ENCODE measurements around a stretch of chr5.

DNA sequence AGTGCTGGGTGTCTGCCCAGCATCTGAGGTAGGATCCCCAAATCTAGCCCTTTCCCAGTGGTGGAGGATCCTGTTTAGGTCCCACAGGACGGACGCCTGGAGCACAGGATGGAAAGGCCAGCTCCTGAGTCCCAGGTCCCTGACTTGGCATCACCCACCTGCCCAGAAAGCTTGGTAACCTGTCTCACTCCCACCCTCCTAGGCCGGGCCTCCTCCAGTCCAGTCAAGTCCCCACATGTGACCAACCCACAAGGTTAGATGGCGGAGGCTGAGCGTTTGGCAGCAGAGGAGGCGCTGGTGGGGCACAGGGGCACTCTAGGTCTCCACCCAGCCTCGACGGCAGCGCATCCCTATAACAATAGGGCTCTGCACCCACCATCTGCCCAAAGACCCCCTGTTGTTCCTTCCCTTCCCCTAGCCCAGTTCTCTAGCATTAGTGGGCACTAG, 28.2 kb downstream of the GFPT2 start:
- PRO-cap, 2 experiments = no peak in any of the 2 experiments

- PRO-cap, 2 experiments = peak in 1 of 2 experiments; most common plus-strand start chr5:180805451 (in 1); most common minus-strand start chr5:180805317 (in 1)
These were observed 2.6 kb upstream of the MGAT1 start for GRCh38 chr5:180805148-180805643.

- PRO-cap, 2 experiments = no peak in any of the 2 experiments
These were observed 3.9 kb upstream of the MGAT1 start for GRCh38 chr5:180806314-180807158.

GRCh38 chr5:180830785-180831838, 28.5 kb upstream of the MGAT1 start:
- PRO-cap, 2 experiments = peak in 2 of 2 experiments; most common plus-strand start chr5:180830960 (in 2); most common minus-strand start chr5:180831616 (in 2)

- PRO-cap, 2 experiments = no peak in any of the 2 experiments
These were observed 12.2 kb downstream of the BTNL8 start for GRCh38 chr5:180910952-180911732.

- PRO-cap, 2 experiments = no peak in any of the 2 experiments
These were observed 4.4 kb downstream of the BTNL9 start for GRCh38 chr5:181044519-181044719.

DNA sequence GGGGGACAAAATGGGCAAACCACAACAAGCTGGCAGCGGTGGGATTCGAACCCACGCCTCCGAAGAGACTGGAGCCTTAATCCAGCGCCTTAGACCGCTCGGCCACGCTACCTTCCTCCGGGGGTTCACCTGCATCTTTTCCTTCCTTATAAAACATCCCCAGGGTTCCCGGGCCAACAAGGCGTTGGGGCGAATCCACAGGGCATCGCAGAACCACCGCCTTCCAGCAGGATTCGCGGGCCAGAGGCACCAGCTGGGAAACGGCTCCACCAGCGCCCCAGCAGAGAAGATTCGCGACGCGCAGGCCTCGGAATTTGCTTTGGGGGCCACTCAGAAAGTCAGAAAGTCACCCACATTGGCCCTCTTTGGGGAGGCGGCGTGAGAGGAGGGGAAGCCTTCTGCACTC, 26.6 kb downstream of the OR2V2 start:
- PRO-cap, 2 experiments = no peak in any of the 2 experiments

- PRO-cap, 2 experiments = peak in 2 of 2 experiments; most common plus-strand start chr5:181187696 (in 2)
These were observed 17.8 kb downstream of the TRIM7 start for GRCh38 chr5:181186970-181187870.

DNA sequence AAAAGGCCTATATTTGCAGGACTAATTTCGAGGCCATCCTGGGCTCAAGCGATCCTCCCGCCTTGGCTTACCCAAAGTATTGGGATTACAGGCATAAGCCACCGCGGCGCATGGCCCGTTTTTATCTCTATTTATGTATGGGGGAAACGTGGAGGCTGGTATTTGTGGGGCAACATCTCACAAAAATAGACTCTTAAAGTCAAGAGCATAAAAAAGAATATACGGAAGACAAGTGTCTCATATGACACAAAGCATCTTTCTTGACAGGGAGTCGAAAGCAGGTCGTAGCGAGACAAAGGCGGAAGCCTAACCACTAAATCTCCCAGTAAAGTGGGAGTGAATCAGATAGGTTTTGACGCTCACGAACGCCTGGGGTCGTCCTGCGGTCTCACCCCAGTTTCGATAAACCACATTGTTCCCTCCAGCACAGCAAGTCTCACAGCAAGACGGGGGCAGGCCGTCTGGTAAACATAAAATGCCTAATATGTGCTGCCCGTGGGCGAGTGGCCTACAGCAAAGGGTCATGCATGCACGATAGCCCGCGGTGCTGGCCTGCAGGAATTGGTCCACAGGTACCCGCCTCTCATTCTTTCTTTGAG, 1.8 kb upstream of the TRIM41 start:
- PRO-cap, 2 experiments = no peak in any of the 2 experiments

- PRO-cap, 2 experiments = peak in 2 of 2 experiments; most common plus-strand start chr5:181244238 (in 2)
These were observed 288 bp upstream of the RACK1 start for GRCh38 chr5:181244066-181244322.

DNA sequence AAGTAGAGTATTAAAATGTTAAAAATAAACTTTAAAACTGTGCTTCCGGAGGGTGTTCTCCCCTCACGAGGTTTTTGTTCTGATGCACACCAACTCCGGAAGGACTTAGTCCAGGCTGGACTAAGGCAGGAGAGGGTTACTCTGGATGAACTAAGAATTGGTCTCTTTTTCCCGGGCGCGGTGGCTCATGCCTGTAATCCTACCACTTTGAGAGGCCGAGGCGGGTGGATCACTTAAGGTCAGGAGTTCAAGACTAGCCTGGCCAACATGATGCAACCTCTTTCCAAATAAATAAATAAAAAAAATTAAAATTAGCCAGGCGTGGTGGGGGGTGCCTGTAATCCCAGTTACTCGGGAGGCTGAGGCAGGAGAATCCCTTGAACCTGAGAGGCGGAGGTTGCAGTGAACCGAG, 623 bp upstream of the RACK1 start:
- PRO-cap, 2 experiments = no peak in any of the 2 experiments

- PRO-cap, 2 experiments = peak in 2 of 2 experiments; most common plus-strand start chr5:181247114 (in 2); most common minus-strand start chr5:181246937 (in 2)
These were observed 3.1 kb upstream of the RACK1 start for GRCh38 chr5:181246821-181247216.

- PRO-cap, 2 experiments = no peak in any of the 2 experiments
These were observed 1.4 kb downstream of the TRIM52 start for GRCh38 chr5:181259202-181260355.

DNA sequence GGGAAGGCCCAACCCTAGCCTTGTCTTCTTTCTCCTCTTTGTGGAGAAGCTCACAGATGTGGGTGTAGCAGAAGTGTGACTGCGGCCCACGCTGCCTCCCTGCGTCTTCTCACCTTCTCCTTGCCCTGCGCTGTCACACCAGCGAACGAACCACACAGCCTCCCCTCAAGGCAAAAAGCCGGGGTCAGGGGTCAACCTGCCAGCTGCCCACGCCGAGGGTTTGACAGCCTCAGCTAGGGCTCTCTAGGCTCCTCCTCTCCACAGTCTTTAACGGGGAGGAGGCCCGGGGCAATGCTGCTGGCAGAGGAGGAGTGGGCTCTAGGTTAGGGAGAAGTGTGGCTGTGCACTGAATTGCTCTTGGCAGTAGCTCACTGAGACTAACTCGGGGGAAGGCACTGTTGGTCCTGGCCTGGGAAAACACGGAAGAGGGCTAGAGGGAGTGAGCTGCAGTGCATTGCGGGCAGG, 4.1 kb upstream of the TRIM52 start:
- PRO-cap, 2 experiments = no peak in any of the 2 experiments